Keratinocyte (primary cell): ENCODE measurements around a stretch of chr21.

DNA sequence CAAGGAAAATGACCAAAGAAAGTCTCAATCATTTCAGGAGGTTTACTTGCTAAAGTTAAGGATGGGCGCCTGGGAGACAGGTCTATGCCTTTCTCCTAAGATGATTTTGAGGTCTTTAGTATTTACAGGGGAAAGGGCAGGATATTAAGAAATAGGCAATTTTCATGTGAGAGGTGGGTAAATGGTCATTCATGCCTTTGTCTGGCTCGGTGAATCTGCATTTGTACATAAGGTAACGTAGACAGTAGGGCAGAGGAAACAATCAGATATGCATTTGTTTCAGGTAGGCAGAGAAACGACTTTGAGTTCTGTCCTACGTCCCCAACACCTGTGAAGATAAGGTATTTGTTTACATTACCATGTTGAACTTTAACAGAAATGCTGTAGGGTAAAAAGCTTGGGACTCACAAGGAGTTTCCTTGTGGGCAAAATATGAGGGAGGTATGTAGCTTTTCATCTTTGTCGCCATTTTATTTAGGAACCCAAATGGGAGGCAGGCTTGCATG is 31.3 kb downstream of the B3GALT5 start:
CAGE:
- cytosol, long polyA minus RNA = no peak
- cytosol, long polyA plus RNA = no peak
- long polyA plus RNA = no peak
- nucleus, long polyA minus RNA = no peak
- nucleus, long polyA plus RNA = no peak

GRCh38 chr21:39676051-39676699 is 63.4 kb downstream of the B3GALT5 start:
CAGE:
- cytosol, long polyA minus RNA = no peak
- cytosol, long polyA plus RNA = no peak
- long polyA plus RNA = no peak
- nucleus, long polyA minus RNA = no peak
- nucleus, long polyA plus RNA = no peak

CAGE:
- cytosol, long polyA minus RNA = no peak
- cytosol, long polyA plus RNA = no peak
- long polyA plus RNA = no peak
- nucleus, long polyA minus RNA = no peak
- nucleus, long polyA plus RNA = no peak
Measured at GRCh38 chr21:41141974-41142658, 25.8 kb upstream of the BACE2 start.

CAGE:
- cytosol, long polyA minus RNA = no peak
- cytosol, long polyA plus RNA = no peak
- long polyA plus RNA = no peak
- nucleus, long polyA minus RNA = no peak
- nucleus, long polyA plus RNA = no peak
Measured at GRCh38 chr21:41166751-41167240, 1.2 kb upstream of the BACE2 start.

GRCh38 chr21:41216016-41217036 is 48.4 kb downstream of the BACE2 start:
CAGE:
- cytosol, long polyA minus RNA = no peak
- cytosol, long polyA plus RNA = no peak
- long polyA plus RNA = no peak
- nucleus, long polyA minus RNA = no peak
- nucleus, long polyA plus RNA = no peak

DNA sequence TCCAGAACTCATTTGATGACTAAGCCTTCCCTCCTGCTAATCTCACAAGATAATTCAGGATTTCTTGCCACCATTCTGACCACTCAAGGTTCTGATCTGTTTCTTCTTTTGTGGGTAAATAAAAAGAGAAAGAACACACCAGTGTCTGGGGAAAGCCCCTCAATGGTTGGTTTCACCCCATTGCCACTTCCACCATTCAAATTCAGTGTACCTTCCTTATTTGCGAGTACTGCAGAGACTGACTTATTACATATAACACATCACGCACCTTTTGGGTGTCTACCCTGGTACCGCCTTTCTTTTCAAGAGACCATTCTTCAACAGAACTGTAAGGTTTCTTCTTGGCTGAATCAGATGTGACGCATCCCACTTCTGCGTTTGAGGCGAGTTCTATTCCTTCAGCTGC is 61.9 kb downstream of the BACE2 start:
CAGE:
- cytosol, long polyA minus RNA = no peak
- cytosol, long polyA plus RNA = no peak
- long polyA plus RNA = no peak
- nucleus, long polyA minus RNA = no peak
- nucleus, long polyA plus RNA = no peak

GRCh38 chr21:41275844-41276712 is 40.5 kb upstream of the FAM3B start:
CAGE:
- cytosol, long polyA minus RNA = no peak
- cytosol, long polyA plus RNA = no peak
- long polyA plus RNA = no peak
- nucleus, long polyA minus RNA = start-site peak on the plus strand at chr21:41276510-41276553, 28 reads
- nucleus, long polyA plus RNA = no peak

GRCh38 chr21:41371260-41371661 is 9.4 kb downstream of the MX2 start:
CAGE:
- cytosol, long polyA minus RNA = no peak
- cytosol, long polyA plus RNA = no peak
- long polyA plus RNA = no peak
- nucleus, long polyA minus RNA = no peak
- nucleus, long polyA plus RNA = no peak

DNA sequence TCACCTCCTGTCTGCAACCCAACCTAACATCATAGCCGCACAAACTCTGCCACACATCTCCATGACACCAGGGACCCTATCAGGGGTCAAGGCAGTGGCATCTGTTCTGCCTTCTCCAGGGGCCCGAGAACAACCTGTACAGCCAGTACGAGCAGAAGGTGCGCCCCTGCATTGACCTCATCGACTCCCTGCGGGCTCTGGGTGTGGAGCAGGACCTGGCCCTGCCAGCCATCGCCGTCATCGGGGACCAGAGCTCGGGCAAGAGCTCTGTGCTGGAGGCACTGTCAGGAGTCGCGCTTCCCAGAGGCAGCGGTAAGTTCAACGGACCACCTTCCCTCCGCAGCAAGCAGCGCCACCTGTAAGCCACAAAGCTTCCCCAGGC is 15.8 kb downstream of the MX2 start:
CAGE:
- cytosol, long polyA minus RNA = no peak
- cytosol, long polyA plus RNA = no peak
- long polyA plus RNA = no peak
- nucleus, long polyA minus RNA = no peak
- nucleus, long polyA plus RNA = no peak

CAGE:
- cytosol, long polyA minus RNA = no peak
- cytosol, long polyA plus RNA = no peak
- long polyA plus RNA = no peak
- nucleus, long polyA minus RNA = no peak
- nucleus, long polyA plus RNA = no peak
Measured at GRCh38 chr21:41431718-41432206, 5.7 kb downstream of the MX1 start.

GRCh38 chr21:41473179-41473771 is 34.7 kb downstream of the TMPRSS2 start:
CAGE:
- cytosol, long polyA minus RNA = no peak
- cytosol, long polyA plus RNA = no peak
- long polyA plus RNA = no peak
- nucleus, long polyA minus RNA = no peak
- nucleus, long polyA plus RNA = no peak

CAGE:
- cytosol, long polyA minus RNA = no peak
- cytosol, long polyA plus RNA = no peak
- long polyA plus RNA = no peak
- nucleus, long polyA minus RNA = no peak
- nucleus, long polyA plus RNA = no peak
Measured at GRCh38 chr21:41503928-41504820, 3.8 kb downstream of the TMPRSS2 start.

DNA sequence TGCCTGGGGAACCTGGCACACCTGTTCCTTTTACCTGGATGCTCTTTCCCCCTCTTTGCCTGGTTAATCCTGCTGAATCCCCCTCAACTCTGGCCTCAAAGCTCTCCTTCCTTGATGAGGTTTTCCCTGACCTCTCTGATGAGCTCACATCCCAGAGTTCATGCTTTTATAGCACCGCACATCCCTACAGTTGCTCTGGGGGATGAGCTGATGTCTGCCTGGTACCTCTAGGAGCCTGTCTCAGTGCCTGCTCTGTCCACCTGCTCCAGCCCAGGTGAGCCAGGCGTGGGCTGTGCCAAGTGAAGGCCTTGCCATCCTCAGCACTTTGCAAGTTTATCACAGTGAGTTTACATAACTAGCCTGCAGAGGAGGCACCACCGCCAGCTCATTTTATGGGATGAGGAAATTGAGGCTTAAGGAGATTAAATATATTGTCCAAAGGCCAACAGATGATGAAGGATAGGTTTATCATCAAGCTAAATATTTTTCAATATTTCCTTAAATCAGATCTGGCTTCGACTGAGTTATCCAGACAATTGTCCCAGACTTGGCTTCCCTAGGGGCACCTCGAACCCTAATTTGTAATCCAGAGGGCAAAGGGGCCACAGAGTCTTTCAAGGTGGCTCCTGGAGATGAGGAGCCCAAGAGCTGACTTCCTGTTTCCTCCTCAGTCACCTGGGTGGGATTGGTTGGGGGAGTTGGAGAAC is 58.7 kb upstream of the TMPRSS2 start:
CAGE:
- cytosol, long polyA minus RNA = no peak
- cytosol, long polyA plus RNA = no peak
- long polyA plus RNA = no peak
- nucleus, long polyA minus RNA = no peak
- nucleus, long polyA plus RNA = no peak

CAGE:
- cytosol, long polyA minus RNA = no peak
- cytosol, long polyA plus RNA = no peak
- long polyA plus RNA = no peak
- nucleus, long polyA minus RNA = no peak
- nucleus, long polyA plus RNA = no peak
Measured at GRCh38 chr21:41568627-41569144, 60.7 kb upstream of the TMPRSS2 start.

GRCh38 chr21:41592984-41593571 is 85.1 kb upstream of the TMPRSS2 start:
CAGE:
- cytosol, long polyA minus RNA = no peak
- cytosol, long polyA plus RNA = no peak
- long polyA plus RNA = no peak
- nucleus, long polyA minus RNA = no peak
- nucleus, long polyA plus RNA = no peak

DNA sequence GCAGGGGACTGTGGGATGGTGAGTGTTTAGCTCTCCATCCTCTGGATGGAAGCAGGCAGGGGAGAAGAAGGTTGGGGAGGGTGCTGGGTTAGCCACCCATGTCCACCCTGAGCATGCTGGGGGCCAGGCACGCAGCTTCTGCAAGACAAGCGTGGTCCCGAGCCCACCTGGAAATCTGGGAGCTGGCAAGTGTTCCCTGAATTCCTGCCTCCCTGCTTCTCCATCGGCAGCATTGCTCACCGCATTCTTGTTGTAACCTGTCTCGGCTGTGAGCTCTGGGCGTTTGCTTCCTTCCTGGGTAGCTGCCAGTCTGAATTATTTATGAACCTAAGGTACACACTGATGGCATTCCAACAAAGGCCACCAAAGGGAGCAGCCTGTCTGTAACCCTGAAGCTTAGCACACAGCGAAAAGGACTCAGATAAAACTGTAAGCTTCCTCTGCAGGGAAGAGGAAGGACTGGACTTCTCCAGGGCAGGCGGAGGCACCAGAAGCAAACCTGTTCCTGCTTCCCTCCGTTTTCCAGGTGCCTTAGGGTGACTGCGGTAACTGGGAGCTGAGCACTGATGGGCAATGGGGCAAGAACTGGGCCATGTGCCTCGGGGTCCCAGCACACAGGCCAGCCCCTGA is 88.5 kb downstream of the RIPK4 start:
CAGE:
- cytosol, long polyA minus RNA = no peak
- cytosol, long polyA plus RNA = no peak
- long polyA plus RNA = no peak
- nucleus, long polyA minus RNA = no peak
- nucleus, long polyA plus RNA = no peak

GRCh38 chr21:41751356-41752347 is 15.2 kb downstream of the RIPK4 start:
CAGE:
- cytosol, long polyA minus RNA = no peak
- cytosol, long polyA plus RNA = no peak
- long polyA plus RNA = no peak
- nucleus, long polyA minus RNA = no peak
- nucleus, long polyA plus RNA = no peak

DNA sequence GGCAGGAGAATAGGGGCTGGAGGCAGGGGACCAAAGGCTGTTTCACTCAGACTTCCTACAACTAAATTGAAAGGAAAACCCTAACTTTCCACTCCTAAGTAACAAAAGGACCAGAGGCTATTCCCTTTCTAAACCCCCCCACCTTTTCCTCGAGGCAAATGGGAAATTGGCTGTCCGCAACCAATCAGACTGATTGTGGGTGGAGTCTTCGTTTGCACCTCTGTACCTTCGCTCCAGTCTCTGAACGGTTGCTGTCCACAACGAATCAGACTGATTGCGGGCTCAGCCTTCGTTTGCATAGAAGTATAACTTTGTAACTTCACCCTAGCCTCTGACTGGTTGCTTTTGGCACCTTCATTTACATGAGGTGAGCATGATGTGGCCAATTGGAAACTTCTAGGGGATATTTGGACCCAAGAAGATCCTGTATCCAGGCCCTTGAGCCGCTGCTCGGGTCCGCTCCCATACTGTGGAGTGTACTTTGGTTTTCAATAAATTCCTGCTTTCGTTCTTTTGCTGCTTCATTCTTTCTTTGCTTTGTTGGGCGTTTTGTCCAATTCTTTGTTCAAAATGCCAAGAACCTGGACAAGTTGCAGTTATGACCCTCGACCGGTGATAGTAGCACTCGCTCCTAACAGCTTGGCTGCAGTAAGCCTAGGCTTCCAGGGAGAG is 12.5 kb upstream of the RIPK4 start:
CAGE:
- cytosol, long polyA minus RNA = no peak
- cytosol, long polyA plus RNA = no peak
- long polyA plus RNA = no peak
- nucleus, long polyA minus RNA = no peak
- nucleus, long polyA plus RNA = no peak

CAGE:
- cytosol, long polyA minus RNA = no peak
- cytosol, long polyA plus RNA = no peak
- long polyA plus RNA = no peak
- nucleus, long polyA minus RNA = no peak
- nucleus, long polyA plus RNA = no peak
Measured at GRCh38 chr21:41802636-41803353, 35.9 kb upstream of the RIPK4 start.

DNA sequence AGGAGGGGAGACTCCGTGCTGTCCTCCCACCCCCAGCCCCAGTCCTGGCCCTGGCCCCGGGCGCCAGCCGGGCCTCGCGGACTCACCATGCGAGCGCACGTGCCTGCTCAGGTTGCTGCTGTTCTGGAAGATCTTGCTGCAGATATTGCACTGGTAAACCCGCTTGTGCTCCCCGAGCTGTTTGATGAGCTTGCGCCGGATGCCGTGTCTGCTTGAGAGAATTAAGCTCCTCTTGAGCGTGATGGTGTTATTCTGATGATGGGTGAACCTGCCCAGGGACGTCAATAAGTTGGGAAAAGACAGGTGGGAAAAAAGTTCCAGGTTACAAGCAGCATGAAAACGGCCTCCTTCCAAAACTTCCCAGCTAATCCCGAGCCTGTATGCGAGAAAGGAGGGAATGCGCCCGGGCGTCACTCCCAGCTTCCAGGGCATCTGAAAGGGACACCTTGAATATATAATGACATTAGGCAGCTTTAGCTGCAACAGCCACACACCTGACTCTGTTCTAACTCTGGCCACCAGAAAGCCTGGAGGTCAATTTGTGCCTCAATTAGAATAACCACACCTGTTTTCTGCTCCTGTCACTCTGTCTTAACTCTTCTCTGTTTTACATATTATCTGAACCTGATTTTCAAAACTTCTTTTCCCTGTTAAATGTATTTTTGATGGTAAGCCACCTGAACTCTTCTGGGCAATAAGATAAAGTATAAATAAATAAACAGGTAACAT is 42.6 kb downstream of the PRDM15 start:
CAGE:
- cytosol, long polyA minus RNA = no peak
- cytosol, long polyA plus RNA = no peak
- long polyA plus RNA = no peak
- nucleus, long polyA minus RNA = no peak
- nucleus, long polyA plus RNA = no peak